NALM6 (cell line): ENCODE results near the genes KIAA0232, TBC1D14 and GRPEL1.

DNA sequence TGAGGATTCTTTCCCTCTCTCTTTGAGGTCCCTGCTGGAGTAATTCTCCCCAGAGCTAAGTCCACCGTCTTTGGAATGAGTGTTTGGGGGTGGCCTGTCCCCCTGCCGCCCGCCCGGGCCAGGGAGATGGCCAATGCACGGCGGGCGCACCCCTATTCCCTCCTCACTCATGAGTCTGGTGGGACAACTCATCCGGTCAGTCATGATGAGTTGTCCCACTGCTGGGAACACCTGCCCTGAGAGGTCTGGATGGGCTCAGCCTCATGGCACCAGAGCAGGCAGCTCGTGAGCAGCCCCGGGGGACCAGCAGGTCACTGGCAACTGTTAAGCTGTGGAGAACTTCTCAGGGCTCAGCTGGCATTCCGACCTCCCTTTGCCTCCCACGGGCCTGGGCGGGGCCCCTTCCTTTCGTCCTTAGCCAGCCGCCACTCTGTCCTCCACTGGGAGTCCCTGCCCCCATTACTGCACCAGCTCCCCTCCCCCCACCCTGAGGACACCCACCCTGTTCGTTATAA, 14.8 kb upstream of the KIAA0232 start:
- PRO-cap = no peak

DNA sequence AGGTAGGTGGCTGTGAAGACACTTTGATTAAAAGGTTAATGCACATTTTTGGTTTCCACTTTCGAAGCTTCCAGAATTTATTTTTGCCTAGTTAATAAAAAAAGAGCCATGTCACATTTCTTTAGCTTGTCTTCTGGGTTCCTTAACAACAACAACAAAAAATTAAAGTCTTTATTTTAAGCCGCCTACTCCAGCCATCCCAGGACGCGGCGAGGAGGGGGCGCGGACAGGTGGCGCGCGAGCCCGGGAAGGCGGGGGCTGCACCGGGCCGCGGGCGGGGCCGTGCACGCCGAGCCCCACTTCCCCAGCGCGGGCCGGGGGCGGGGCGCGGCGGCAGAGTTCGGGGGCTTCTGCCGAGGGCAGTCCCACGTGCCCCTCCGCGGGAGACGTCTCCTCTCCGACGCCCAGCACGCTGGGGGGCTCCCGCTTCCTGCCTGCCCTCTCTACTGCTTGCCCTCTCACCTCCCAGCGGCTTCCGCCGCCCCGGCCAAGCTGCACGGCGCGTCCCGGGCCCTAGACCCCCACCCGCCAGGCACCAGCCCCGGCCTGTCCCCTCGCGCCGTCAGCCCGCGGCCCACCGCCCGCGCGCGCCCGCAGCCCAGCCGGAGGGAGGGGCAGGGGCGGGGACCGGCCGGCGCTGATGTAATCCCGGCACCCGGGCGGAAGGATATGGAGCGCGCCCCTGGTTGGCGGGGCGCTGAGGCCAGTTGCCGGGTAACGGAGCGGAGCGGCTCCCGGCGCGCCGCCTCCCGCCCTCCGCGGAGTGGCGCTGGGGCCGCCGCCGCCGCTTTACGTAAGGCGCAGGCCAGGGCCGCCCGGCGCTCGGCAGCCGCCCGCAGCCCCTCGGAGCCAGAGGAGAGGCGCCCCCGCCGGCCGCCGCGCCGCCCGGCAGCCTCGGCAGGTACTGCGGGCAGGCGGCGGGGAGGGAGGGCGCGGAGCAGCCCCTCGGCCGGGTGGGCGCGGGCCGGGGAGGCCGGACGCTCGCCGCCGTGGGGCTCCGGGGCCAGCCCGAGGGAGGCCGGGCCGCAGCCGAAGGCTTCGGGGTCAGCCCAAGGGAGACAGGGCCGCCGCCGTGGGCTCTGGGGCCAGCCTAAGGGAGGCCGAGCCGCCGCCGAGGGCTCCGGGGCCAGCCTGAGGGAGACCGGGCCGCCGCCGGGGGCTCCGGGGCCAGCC, at the start of gene KIAA0232:
KIAA0232 (plus strand) TSS at position 787 of the 1,173 bp plus-strand sequence.
- PRO-cap = bidirectional peak, plus-strand start at position 801 of the sequence, minus-strand start at position 671 of the sequence

GRCh38 chr4:6839827-6840803, 57.6 kb downstream of the KIAA0232 start:
- PRO-cap = no peak

DNA sequence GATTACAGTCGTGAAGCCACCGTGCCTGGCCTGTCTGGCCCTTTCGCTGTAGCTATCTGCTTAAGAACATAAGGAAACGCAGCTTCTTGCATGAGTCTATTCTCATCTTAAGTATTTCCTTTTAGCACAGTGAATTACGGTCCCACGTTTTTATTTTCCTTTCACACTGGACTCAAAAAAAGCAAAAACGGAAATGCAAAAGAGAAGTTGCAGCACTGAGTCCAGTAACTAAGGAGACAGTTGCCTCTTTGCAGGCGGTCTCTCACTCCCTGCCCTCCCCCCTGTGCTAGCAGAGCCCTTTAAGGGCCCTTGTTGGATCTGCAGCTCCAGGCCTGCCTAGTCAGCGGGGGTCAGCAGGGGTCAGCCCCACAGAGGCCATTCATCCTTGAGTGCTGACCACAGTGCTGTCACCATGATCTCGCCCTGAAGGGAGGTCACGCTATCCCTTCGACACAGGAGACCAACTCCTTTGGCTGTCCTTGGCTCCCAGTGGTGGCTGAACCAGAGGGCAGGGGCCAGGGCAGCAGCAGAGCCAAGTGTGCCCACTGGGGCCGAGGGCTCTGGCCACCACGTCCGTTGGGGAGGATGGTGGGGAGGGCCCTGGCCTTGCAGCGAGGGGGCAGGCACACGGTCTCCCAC, 21.7 kb upstream of the TBC1D14 start:
- PRO-cap = no peak

- PRO-cap = bidirectional peak, plus-strand start at chr4:6909826, minus-strand start at chr4:6909686
These were observed at the start of gene TBC1D14 for GRCh38 chr4:6909551-6910385. TSS of gene TBC1D14 (plus strand) at chr4:6909826.

- PRO-cap = no peak
These were observed 24.0 kb downstream of the TBC1D14 start for GRCh38 chr4:6933504-6934091.

- PRO-cap = no peak
These were observed 47.5 kb downstream of the TBC1D14 start for GRCh38 chr4:6956953-6957650.

GRCh38 chr4:7067866-7068822, at the start of gene GRPEL1:
TSS of gene GRPEL1 (minus strand) at chr4:7068064.
- PRO-cap = bidirectional peak, plus-strand start at chr4:7068392, minus-strand start at chr4:7068042

DNA sequence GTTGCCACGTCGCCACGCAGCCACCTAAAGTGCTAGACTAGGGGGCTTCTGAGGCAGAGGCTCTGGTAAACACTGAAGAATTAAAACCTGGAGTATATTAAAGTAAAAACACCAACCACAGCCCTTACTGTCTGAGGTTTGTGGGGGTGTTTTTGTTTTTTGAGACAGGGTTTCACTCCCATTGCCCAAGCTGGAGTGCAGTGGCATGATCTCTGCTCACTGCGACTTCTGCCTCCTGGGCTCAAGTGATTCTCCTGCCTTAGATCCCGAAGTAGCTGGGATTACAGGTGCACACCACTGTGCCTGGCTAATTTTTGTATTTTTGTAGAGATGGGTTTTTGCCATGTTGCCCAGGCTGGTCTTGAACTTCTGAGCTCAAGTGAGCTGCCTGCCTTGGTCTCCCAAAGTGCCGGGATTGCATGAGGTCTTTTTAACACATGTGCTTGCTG, 59.9 kb upstream of the SORCS2 start:
- PRO-cap = no peak

DNA sequence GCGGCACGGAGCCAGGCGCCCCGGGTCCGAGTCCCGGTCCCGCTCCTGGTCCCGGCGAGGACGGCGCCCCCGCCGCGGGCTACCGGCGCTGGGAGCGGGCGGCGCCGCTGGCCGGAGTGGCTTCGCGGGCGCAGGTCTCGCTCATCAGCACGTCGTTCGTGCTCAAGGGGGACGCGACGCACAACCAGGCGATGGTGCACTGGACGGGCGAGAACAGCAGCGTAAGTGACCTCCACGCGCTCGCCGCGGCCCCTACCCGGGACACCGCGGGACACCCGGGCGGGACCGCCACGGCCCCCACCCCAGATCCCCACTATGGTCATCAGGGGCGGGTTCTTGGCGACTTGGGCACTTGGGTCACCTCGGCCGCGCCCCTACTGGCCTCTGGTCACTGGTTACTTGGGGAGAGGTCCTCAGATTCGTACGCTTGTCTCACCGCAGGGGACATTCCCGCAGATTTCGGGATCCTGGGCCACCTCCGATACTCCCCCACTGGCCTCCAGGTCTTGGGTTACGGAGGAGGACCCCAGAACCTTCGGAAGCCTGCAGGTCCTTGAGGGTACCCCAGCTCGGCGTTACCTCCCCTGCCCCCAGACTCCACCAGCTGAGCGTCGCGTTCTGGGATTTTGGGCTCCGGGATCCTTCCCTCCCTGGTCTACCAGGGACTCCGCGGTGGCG, 707 bp downstream of the SORCS2 start:
- PRO-cap = no peak

DNA sequence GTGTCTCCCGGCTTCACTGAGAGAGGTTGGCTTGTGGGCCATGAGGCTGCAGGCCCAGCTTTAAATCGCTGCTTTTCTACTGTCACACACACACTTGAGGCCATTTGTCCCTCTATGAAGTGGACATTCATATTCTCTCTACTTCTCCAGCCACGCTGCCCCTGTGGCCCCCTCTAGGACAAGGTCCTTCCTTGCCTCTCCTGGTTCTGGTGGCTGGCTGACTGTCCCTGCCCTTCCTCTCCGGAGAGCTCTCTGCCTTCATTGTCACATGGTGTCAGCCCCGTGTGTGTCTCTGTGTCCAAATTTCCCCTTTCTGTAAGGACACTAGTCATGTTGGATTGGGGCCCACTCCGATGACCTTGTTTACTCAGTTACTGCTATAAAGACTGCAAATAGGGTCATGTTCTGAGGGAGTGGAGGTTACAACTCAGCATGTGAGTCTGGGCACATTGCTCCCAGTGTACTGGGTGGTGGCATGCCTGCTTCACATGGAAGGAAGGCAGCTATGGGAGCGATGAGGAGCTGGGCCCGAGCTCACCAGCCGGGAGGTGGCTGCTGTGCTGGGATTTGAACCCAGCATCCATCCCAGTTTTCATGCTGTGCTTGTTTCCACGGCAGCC, 129.5 kb upstream of the PSAPL1 start:
- PRO-cap = no peak

GRCh38 chr4:7659445-7659921, 224.8 kb upstream of the PSAPL1 start:
- PRO-cap = no peak

- PRO-cap = no peak
These were observed 177.2 kb downstream of the AFAP1 start for GRCh38 chr4:7762305-7762949.

DNA sequence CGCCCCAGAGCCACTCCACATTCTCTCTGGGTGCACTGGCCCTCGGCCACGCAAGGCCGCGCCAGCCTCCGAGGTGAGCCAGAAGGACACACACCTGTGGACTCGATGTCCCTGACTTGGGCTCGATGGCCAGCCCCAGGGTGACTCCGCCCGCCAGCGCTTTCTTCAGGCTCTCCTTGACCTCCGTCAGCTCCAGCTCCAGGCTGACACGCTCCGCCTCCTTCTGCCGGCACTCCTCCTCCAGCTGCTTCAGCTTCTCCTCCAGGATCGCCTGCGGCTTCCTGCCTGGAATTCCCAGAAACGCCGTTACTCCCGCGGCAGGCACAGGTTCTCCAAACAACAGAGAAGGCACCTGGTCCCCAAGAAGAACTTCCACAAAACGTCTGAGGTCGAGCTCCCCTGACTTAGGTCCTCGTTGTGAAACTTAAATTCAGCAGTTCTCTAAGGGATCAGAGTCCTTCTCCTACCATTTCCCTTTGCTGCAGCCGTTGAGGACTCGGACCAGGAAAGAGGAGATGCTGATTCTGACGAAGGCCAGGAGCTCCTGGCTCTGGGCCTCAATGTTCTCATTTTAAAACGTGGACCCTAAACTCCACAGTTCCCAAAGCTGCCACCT, 166.8 kb downstream of the AFAP1 start:
- PRO-cap = no peak

DNA sequence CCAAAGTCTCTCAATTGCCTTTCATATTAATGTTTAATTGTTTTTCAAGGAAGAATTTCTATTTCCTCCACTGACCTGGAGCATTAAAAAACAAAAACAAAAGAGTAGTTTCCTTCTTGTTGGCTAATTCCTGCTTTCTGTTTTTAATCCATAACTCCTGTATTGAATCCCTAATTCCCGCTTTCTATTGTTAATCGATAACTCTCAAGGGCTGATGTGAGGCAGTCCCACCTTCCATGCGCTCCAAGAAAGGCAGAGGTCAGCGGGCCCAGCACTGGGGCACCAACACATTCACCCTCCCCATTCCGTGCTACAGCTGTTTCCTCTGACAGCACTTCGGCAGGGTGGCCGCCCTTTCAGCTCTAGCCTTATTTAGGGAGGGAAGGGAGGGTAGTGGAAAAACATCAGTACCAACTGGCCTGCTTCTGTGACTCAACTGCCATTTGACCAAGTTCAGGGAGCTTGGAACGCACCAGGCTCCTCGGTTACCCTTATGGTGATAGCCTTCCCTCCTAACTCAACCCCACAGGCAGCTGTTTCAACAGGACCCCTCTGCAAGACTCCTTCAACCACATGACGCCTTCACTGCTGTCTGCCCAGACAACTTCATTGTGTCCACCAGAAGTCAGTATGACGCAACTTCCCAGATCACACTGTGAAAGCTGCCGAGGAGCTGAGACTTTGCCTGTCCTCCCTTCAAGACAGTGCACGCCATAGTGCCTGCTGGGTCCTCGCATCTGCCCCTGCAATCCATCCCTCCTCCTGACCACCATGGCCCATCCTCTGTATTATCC, 132.3 kb downstream of the AFAP1 start:
- PRO-cap = no peak

DNA sequence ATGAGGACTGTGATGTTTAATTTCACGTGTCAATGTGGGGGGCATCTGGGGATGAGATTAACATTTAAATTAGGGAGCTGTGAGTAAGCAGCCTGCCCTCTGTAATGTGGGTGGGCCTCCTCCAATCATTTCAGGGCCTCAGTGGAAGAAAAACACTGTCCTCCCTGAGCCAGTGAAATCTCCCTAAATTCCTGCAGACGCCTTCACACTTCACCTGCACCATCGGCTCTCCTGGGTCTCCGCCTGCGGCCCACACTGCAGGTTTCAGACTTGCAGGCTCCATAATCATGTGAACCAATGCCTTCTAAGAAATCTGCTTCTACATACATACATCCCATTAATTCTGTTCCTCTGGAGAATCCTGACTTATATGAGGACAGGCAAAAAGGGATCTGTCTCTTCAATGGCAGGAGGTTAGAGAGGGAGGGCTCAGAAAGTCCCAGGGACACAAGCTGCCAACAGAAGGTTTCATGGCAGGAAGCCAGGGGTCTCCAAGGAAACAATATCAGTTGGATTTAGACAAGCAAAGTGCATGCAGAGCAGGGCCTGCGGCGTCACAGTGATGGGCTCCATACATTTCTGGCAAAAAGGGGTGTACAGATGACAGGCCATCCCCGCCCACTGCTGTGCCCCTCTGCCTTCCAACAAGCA, 121.5 kb downstream of the AFAP1 start:
- PRO-cap = no peak

- PRO-cap = no peak
These were observed 108.4 kb downstream of the AFAP1 start for GRCh38 chr4:7831212-7831744.

- PRO-cap = no peak
These were observed 34.8 kb downstream of the AFAP1 start for GRCh38 chr4:7904807-7905231.

DNA sequence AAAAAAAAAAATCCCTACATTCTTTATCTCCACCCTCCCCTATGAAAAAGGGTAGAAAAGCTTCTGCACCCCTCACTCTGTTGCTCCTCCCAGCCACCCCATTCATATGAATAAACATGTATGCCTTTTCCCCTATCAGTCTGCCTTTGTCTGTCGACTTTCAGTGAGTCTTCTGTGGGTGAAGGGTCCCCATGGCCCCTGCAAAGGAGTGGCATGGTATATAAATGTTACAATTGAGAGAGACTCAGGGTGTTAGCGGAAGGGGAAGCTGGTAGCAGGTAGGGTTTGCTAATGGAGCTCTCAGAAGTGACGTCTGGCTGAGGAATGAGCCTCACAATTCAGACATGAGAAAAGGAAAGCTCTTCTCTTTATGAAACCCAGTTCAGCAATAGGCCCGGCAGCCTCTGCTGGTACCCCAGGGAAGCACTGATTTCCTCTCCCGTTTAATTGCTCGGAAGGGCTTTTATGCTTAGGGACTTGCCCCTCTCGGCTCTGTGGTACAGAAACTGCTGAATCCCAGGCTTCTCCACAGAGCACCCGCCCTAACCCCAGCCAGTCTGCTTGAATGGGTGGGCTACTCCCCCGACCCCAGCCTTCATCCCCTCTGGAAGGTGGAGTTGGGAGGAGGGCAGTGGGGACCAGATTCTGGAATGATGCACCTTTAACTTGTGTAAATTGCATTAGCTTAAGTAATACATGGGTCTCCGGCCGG, 19.4 kb upstream of the AFAP1 start:
- PRO-cap = no peak

GRCh38 chr4:8044566-8045441, 105.1 kb upstream of the AFAP1 start:
- PRO-cap = bidirectional peak, plus-strand start at chr4:8044945, minus-strand start at chr4:8044801